Measurements from ENCODE around the genes EFCAB2 and CNST.

DNA sequence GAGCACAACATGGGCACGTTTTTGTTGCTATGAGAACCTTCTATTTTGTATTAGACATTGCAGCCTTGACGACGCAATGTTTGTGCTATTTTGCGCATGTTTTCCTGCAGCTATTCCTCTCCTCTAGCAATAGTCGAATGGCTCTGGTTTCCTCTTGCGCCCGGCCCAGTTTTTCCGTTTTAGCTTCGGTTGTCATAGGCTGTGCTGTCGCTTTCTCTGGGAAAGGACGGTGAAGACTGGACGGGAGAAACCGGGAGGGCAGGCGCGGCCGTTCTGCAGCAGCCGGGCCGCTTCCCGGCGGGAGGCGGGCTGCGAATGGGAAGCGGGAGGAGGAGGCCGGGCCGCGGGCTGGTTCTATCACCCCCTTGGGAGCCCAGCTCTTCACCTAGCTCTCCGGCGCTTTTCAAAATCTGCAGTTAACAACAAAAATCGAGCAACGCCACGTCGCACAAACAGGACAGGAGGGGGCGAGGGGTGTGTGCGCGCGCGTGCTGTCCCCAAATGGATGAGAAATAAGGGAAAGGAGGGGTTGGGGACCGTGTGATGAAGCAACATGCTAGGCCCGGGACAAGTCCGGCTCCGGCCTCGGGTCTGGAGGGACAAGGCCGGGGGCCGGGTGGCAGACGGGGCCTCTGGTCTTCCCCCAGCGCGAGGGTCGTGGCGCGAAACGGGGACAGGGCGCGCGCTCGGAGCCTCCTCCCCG is at the start of gene EFCAB2:
TSS of gene EFCAB2 (plus strand) at position 113 of the 703 bp plus-strand sequence.
- PRO-cap = bidirectional peak, plus-strand start at position 222 of the sequence, minus-strand start at position 299 of the sequence

GRCh38 chr1:244971226-244972036 is 1.9 kb downstream of the EFCAB2 start:
- PRO-cap = no peak

DNA sequence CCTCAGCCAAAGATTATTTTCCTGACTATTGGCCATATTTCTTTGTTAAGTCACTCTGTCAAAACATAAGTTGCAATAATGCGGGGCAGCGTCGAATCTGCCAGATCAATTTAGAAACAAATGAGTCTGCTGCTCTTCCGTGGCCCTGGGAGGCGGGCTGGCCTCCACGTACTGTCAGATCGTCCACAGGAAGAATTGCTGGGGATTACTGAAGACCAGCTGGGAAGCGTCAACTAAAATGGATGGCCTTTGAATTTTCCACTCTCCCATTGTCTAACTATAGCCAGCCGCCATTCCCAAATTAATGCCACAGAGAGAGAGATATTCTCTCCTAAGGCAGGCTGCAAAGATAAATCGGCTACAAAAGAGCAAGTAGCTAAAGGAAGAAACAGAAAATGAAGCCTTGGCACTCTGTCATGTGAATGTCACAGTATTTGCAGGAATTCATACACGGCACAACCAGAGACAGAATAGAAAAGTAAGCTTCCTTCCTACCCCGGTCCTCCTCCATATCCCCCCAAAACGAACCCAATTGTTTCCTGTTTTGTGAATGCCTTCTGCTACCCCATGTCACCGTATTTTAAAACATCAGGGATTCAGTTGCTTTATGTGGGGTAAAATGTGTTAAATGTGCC is 560.1 kb downstream of the SMYD3 start:
- PRO-cap = no peak

DNA sequence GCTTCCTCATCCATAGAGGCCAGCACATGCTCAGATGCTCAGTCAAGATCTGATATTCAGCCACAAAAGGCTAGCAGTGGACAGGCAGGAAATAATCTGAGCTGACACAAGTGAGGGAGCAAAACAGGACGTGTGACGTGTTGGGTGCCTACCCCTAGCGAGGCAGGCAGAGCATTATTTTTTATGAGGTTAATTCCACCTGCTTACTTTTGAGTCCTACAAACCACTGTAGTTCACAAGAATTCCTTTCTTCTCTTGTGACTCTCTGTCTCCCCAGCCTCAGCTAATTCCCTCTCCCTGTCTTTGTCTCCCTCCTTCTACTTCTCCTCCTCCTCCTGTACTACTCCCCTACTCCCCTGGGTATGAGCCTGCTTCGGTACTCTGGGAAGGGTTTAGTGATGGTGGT is 550.7 kb downstream of the SMYD3 start:
- PRO-cap = no peak

DNA sequence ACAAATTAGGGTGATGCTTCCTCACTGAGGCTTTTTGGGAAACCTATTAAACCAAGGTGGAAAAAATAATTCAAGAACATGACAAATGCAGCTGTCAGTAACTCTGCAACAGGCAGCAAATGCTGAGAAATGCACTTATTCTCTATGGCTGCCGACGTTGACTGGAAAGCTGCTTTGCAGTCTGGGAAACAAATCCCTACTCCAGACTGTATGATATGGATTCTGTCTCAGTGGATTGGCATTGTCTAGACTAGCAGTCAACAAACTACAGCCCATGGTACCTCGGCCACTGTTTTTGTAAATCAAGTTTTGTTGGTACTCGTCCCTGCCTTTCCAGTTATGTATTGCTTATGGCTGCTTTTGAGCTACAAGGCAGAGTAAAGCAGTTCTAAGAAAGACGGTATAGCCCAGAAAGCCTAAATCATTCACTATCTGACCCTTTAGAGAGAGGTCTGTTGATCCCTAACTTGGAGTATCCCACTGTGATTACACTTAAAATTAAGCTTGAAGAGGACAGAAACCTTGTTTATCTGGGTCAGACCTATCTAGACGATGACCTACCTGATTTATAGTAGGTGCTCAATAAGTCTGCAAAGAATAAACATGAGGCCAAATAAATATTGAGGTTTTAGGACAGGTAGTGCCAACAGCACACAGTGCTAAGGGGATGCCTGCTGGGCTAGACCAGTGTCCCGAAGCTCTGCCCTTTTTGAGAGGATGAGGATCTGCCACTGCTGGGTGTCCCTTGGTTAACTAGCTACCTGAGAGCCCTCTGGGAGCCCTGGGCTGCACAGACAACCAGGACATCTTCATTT is 526.3 kb downstream of the SMYD3 start:
- PRO-cap = no peak

- PRO-cap = no peak
These were observed 518.4 kb downstream of the SMYD3 start for GRCh38 chr1:245988700-245989017.

GRCh38 chr1:246324632-246325307 is 182.3 kb downstream of the SMYD3 start:
- PRO-cap = no peak

- PRO-cap = no peak
These were observed 151.8 kb downstream of the SMYD3 start for GRCh38 chr1:246355195-246355731.

GRCh38 chr1:246566092-246567161 is at the start of gene CNST:
CNST (plus strand) TSS chr1:246566456.
- PRO-cap = bidirectional peak, plus-strand start at chr1:246566504, minus-strand start at chr1:246566254; unidirectional peak, minus-strand start at chr1:246566981

GRCh38 chr1:246775604-246776123 is 51.5 kb downstream of the SCCPDH start:
- PRO-cap = no peak

DNA sequence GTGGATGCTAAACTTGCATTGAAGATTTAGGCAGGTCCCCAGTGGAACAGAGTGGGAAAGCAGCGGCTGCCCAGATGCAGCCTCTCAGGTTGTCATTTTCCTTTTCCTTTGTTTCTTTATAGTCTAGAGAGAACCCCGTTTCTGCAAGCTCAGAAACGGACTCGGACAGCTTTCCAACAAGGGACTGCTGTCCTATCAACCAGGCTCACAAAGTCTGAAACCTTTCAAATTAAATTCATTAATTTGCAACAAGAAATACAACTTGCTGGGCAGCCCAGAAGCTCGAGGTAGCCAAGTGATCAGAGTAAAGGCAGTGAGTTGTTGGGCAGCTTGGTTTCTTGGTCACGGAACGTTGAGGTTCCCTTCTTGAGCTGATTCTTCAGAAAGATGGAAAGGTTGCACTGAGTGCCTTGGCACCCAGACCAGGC is 55.0 kb downstream of the SCCPDH start:
- PRO-cap = no peak

GRCh38 chr1:246794766-246795167 is 70.6 kb downstream of the SCCPDH start:
- PRO-cap = no peak

DNA sequence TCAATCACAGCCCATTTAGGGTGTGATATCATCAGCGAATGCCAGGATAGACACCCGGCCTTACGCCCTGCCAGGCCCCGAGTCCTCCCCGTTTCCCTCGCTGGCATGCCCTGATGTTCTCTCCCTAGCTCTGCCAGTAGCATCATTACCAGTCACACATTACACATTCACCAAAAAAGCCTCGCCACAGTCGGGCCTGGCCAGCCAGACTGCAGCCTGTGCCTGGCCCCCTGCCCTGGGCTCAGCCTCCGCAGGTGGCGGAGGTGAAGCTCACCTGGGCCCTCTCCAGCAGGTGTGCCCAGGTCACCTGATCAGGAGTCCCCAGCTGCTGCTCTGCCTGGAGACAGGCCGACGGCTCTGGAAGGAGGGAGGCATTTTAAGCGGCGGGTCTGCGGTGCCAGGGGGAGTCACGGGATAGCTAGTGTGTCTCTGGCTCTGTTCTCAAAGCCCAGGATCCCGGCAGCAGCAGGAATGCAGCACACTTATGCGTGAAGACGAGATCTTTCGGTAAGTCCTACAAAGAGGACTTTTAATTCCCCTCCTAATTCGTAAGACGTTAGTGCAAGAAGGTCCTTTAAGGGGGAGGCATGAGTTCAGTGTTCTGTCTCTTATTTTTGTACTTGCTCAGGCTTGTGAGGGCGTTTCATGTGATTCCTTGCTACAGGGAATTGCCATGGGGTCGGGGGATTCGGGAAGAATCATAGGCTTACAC is 71.1 kb downstream of the SCCPDH start:
- PRO-cap = no peak

GRCh38 chr1:246810578-246810995 is 86.4 kb downstream of the SCCPDH start:
- PRO-cap = no peak

DNA sequence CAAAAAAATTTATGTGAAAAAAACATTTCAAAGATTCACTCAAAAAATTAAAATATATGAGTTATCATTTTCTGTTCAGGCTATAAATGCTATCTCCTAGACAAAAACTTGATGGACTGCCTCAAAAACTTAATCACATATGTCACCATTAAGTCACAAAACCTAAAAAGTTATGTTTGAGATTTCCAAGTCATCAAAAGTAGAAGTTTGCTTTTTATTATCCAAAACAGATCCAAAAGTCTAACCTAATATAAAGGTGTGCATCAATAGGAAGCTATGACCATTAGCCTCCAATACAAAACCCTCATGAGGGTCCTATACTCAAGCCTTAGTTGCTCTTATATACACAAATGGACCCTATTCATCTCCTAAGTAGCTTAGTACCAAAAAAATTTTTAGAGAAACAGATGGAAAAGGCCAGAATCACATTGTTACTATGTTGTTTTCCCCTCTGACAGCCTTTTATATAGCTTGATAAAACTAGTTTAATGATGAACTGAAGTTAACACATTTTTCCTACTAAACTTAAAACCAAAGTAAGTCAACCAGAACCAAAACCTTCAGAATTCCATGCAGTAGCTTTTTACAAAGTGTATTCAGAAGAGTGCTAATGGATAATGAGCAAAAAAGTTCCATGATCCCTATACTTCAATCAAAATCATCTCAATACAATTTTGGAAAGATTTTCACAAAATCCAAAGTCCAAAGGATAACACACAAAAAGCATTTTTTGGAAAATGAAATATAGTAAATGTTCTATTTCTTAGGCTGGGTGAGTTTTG is 6.9 kb downstream of the AHCTF1 start:
- PRO-cap = no peak

DNA sequence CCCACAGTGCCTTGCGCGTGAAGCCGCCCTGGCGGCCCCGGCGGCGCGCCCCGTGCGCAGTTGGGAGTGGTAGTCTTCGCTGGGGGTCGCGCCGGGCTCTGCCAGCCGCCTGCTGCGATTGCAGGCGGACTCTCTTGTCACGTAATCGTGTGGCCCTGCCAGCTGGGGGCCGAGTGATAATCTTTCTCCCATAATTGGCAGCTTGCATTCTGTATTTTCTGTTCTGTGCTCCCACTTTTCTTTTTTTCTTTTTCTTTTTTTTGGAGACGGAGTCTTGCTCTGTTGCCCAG is 415 bp upstream of the AHCTF1 start:
- PRO-cap = no peak

GRCh38 chr1:247132813-247133518 is 28.8 kb upstream of the ZNF669 start:
- PRO-cap = no peak

DNA sequence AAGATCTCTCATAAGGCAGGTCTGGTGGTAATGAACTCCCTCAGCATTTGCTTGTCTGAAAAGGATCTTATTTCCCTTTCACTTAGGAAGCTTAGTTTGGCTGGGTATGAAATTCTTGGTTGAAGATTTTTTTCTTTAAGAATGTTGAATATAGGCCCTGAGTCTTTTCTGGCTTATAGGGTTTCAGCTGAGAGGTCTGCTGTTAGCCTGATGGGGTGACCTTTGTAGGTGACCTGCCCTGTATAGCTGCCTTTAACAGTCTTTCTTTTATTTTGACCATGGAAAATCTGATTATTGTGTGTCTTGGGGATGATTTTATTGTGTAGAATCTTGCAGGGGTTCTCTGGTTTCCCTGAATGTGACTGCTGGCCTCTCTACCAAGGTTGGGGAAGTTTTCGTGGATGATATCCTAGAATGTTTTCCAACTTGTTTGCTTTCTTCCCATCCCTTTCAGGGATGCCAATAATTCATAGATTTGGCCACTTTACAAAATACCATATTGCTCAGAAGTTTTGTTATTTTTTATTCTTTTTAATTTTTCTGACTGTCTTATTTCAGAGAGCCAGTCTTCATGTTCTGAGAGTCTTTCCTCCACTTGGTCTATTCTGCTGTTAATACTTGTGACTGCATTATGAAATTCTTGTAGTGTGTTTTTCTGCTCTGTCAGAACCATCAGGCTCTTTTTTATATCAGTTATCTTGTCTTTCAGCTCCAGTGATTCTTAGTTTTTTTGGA is 32.0 kb downstream of the ZNF124 start:
- PRO-cap = no peak

- PRO-cap = no peak
These were observed 33.0 kb downstream of the ZNF496 start for GRCh38 chr1:247298500-247299260.

- PRO-cap = no peak
These were observed 31.0 kb downstream of the ZNF496 start for GRCh38 chr1:247300427-247301209.

All from aorta (tissue), 1 donor.